Measurements from ENCODE around the genes GREM2, RGS7 and KMO.

GRCh38 chr1:237695796-237696335 lies 194.9 kb downstream of the ZP4 start:
- PRO-cap, result no peak

- PRO-cap, result no peak
These were observed 163.9 kb downstream of the ZP4 start for GRCh38 chr1:237726730-237727371.

- PRO-cap, result no peak
These were observed 699.4 kb upstream of the ZP4 start for GRCh38 chr1:238590142-238590524.

GRCh38 chr1:239718858-239719514 lies 332.6 kb downstream of the CHRM3 start:
- PRO-cap, result no peak

DNA sequence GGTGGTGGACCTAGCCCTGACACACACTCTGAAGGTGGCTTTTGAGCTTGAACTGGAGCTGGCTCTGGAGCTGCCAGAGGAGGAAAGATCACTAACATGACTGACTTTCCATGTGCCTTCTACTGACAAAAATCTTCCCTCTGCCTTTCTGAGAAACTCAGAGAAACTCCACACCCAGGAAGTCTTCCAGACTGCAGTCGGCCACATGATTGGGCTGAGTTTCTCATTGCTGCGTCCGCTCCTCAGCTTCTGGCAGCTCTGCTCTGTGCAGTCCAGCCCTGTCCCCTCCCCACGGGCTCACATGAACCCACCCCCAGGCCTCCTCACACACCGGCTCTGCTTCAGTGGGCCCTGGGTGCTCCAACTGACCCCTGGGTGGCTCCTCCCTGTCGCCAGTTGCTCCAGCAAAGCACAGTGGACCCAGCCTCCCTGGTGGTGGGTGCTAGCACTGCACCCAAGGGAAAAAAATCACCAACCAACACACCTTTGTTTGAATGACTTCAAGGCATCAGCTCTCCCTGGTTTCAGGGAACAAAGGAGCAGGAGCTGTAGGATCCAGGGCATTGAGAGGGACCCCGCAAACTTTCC lies 138.8 kb upstream of the FMN2 start:
- PRO-cap, result no peak

DNA sequence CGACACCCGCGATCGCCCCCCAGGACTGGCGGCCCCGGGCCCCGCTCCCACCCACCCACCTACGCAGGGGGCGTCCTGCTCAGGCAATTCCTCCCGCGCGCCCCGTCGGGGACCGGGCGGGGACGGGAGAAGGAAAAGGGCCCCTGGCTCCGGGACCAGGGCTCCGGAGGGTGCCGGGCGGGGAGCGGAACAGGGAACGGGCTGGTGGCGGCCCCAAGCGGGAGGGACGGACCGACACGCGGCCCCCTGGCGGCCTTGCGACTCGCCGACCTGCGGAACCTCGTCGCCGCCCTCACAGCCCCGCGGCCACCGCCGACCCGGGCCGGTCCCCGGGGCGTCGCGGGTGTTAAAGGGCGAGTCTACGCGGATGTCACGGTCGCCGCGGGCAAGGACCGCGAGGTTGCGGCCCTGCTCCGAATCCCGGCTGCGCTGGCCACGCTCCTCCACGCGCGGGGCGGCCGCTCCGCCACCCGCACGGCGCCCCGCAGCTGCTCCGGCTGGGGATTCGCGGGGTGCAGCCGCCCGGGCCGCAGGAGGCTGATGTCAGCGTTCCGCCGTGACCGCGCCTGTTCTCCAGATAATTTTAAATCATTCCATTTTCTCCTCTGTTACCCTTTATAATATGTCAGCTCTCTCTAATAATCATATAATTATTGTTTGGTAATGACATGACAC lies 93.8 kb upstream of the FMN2 start:
- PRO-cap, result no peak

GRCh38 chr1:240122822-240123299 lies 31.2 kb downstream of the FMN2 start:
- PRO-cap, result no peak

DNA sequence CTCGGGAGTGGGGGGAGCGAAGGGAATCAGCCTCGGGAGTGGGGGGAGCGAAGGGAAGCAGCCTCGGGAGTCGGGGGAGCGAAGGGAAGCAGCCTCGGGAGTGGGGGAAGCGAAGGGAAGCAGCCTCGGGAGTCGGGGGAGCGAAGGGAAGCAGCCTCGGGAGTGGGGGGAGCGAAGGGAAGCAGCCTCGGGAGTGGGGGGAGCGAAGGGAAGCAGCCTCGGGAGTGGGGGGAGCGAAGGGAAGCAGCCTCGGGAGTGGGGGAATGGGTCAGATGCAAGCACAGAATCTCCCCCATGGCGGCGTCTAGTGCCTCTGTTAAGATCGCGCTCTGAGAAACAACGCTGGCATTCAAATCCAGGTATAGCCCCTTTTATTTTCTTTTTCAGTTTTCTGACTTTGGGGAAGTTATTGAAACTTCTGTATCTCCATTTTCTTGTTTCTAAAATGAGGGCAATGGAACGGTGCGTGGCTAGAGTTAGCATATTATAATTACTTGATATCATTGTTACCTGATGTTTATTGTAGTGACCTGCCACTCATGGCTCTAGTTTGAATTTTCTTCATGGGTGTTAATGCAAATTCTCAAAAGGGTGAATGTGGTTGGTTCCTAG lies 205.7 kb downstream of the GREM2 start:
- PRO-cap, result no peak

GRCh38 chr1:240596940-240597138 lies 15.1 kb downstream of the GREM2 start:
- PRO-cap, result no peak

GRCh38 chr1:240597139-240598012 lies 14.6 kb downstream of the GREM2 start:
- PRO-cap, result no peak

GRCh38 chr1:240611204-240612449 lies at the start of gene GREM2:
TSS of gene GREM2 (minus strand) at chr1:240612155.
- PRO-cap, result bidirectional peak, plus-strand start at chr1:240612285, minus-strand start at chr1:240612122

DNA sequence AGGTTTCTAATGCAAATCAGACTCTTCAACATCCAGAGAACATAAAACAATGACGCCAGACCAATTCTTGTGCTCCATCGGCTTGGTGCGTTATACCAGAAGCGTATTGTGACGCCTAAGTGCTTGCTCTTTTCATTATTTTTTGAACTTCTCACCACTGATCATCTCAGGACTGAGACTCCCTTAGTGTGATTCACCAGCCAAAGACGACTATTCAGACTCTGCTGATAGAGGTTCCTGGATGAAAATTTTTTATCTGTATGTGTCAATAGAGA lies 791 bp upstream of the GREM2 start:
- PRO-cap, result no peak

DNA sequence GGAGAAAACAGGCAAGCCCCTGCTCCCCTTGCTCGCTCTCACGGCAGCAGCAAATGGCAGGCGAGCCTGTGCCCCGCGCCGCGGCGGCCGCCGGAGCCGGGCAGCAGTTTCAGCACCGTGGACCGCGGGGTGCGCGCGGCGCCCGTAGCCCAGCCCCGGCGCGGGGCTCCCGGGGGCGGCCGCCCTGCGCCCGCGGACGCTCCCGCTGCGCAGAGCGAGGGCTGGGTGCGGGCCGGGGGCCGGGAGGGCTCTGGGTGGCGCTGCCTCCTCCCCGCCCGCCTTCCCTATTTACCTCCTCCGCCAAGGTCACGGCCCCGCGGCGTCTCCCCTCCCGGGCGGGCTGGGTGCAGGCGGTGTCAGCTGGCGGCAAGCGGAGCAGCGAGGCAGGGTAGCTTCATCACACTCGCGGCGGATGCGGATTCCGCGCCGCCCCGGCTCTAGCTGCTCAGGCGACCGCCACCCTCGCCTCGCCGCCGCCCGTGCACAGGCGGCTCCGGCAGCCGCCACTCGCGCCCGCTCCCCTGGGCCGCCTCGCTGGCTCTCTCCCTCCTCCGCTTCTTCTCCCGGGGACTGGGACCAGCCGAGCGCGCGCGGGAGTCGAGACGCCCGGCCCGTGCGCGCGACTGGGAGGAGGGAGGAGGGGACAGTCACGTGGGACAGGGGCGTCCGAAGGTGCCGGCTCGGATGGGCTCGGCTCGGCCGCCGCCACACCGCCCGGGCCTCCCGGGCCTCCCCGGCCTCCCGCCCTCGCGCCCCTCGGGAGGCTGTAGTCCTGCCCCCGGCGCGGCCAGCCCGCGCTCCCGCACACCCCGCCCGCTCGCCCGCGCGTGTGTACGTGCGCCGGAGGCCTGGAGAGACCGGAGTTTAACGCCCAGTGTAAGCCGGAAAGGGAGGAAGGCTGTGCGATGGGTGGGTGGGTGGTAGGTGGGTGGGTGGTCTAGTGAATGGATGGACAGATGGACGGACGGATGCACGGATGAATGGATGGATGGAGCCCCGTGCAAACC lies at the start of gene RGS7:
Gene RGS7, minus strand, starts transcription at position 599 of the 1,007 bp plus-strand sequence.
- PRO-cap, result unidirectional peak, plus-strand start at position 462 of the sequence; unidirectional peak, minus-strand start at position 572 of the sequence

GRCh38 chr1:241531684-241532685 lies at the start of gene KMO:
TSS of gene KMO (plus strand) at chr1:241532378.
- PRO-cap, result no peak

GRCh38 chr1:241934730-241935372 lies 22.7 kb upstream of the BECN2 start:
- PRO-cap, result no peak

DNA sequence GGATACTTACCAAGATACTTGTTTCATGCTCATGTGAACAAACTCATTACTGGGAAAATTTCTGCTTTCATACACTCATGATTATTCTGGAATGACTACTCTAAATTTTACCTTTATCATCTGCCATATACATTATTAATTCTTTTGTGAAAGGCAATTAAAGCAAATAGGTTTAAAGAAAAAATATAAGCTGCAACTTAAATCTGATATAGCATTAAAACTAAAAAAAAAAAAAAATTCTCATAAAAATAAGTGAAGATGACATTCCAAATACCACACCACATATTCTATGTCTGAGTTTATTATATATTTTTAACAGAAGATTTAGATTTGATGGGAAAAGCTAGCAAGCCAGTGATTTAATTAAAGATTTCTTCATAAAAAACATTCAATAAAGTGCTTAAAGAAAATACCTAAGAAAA lies 19.6 kb downstream of the CEP170 start:
- PRO-cap, result no peak

- PRO-cap, result bidirectional peak, plus-strand start at chr1:243269322, minus-strand start at chr1:243269148
These were observed 13.3 kb downstream of the SDCCAG8 start for GRCh38 chr1:243268619-243270018.

- PRO-cap, result no peak
These were observed 187.6 kb downstream of the SDCCAG8 start for GRCh38 chr1:243443407-243443917.

- PRO-cap, result no peak
These were observed 231.7 kb downstream of the SDCCAG8 start for GRCh38 chr1:243487375-243488051.

- PRO-cap, result no peak
These were observed 250.3 kb downstream of the SDCCAG8 start for GRCh38 chr1:243505956-243506669.

Measured in left lung (tissue), 1 donor.